Metastatic Liver Carcinoma in the Adrenal Gland (tissue), 2 donors: ENCODE measurements around the genes PRSS8, PYCARD, ITGAD, ARMC5 and TP53TG3C.

GRCh38 chr16:30966652-30967269 lies 9.2 kb downstream of the SETD1A start:
- PRO-cap, 2 experiments, result no peak in any of the 2 experiments

- PRO-cap, 2 experiments, result peak in 2 of 2 experiments; most common plus-strand start chr16:30986183 (in 1); most common minus-strand start chr16:30985886 (in 2)
These were observed 701 bp downstream of the HSD3B7 start for GRCh38 chr16:30985401-30986415.

DNA sequence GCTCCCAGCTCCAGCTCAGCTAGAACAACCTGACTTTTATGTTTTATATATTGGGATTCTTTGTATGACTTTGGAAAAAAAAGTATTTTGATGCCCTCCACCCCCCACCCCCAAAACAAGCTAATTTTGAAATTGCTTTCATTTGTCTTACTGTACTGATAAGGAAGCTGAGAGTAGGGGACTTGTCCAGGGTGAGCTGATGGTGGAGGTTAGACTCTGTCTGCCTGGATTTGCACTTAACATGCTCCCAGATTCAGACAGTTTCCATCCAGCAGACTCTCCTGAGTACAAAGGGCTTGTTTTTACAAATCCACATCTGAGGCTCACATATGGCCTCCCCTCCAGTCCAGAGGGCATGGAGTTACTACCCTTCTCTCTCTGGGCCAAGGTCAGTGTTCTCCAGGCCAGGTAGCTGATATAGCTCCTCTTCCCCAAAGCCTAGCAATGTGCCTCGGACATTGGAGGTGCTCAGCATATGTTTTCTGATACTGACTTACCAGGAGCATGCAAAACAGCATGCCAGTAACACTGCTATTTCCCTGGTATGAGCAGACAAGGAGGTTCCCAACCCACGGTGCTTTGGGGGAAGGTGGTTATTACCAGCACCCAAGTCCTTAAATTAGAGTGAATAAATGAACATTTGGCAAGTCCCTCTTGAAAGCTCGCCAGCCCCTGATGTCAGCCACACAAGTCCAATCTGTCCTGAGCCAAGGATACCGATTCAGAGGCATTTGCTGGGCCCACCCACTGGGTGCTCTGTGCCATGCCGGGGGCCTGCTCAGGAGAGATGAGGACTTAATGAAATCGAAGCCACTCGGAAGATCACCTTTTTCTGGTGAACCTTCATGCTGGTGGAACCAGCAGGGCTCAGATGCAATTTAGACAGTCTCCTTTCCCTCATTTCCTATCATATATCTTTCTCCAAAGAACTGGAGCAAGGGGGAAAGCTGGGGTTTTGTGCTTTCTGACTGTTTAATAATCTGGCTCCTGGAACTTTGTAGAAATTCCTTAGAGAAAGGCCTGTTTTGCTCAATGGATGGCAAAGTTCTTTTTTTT lies 11.2 kb downstream of the STX1B start:
- PRO-cap, 2 experiments, result peak in 2 of 2 experiments; most common plus-strand start position 392 of the sequence (in 2); most common minus-strand start position 232 of the sequence (in 2)

DNA sequence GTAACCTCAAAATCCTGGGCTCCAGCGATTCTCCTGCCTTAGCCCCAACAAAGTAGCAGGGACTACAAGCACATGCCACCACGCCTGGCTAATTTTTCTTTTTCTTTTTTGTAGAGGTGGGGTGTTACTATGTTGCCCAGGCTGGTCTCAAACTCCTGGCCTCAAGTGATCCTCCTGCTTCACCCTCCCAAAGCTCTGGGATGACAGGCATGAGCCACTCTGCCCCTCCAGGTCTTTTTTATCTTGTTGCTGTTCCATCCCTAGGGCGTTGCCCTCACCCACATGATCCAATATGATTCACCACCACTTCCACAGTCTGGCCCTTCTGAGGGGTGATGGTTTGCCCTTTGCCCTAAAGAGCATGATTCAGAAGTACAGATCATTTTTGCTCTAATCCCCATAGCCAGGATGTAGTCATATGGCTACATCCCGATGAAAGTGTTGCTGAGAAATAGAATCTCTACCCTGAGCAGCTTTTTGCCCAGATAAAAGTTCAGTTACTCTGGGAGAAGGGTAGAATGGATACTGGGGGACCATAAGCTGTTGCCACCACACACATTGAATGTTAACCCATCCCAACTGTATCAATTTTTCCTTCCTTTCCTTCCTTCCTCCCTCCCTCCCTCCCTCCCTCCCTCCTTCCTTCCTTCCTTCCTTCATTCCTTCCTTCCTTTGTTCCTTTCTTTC lies 18.8 kb downstream of the STX4 start:
- PRO-cap, 2 experiments, result no peak in any of the 2 experiments

DNA sequence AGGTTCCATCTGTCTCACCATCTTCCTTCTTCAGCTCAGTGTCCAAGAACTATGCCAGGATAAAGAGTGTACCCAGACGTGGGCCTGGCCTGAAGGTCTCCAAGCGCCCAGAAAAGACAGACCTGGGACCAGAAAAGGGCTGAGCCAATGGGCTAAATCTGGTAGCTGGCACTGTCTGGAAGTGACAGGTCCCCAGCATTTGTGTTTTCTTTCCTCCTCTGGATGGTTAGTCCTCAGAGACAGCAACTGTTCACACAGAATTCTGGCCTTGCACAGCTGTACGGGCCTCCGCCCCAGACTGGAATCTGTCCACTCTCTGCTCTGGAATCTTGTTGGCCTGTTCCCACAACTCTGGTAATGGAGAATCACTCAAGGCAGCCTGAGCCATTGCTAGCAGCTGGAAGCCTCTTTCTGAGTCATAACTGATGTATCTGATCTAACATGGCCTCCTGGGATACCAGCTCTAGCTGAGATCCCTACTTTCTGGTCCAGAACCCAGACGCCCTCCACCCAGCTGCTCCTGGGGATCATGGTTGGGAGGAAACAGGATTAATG lies 9.2 kb downstream of the ZNF668 start:
- PRO-cap, 2 experiments, result no peak in any of the 2 experiments

DNA sequence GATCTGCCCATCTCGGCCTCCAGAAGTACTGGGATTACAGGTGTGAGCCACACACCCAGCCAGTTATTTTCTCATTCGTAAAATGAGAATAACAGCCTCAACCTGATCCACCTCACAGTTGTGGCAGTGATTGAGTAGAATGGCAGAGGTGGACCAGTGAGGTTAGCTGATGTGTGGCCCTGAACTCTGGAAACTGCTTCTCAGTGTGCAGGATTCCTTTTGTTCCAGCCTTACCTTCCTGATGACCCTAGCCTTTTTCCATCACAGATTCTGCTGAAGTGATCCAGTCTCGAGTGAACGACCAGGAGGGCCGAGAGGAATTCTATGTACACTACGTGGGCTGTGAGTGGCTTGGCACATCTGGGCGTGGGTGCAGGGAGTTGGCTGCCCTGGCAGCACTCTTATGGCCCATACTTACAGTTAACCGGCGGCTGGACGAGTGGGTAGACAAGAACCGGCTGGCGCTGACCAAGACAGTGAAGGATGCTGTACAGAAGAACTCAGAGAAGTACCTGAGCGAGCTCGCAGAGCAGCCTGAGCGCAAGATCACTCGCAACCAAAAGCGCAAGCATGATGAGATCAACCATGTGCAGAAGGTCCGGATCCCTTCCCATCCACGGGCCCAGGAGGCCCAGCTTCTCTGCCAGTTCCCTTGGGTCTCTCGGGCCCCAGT lies 2.6 kb downstream of the KAT8 start:
- PRO-cap, 2 experiments, result no peak in any of the 2 experiments

DNA sequence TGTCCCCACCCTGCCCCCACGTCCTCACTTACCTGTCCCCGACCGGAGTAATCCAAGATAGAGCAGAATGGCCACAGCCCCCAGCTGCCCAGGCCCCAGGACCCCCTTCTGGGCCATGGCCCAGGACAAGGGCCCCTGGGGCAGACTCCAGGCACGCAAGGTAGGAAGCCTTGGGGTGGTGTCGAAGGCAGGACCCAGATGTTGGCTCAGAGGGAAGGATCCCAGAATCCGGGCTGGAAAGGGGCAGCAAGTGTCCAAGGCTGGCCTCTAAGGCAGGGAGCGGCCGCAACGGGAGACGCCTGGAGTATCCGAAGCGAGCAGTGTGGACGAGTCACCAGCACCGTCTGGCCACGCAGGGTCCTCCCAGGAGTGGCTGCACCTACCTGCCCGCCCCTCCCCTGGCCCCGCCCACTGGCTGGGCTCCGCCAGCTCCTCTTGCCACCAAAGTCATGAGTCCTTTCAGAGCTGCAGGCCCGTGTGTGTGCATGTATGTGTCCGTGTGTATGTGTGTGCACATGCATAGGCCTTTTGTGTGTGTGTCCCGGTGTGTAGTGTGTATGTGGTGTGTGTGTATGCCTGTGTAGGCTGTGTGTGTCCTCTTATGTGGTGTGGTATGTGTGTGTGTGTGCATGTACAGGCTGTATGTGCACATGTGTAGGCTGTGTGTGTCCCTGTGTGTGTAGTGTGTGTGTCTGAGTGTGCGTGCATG lies at the start of gene PRSS8:
PRSS8 (minus strand) TSS at position 346 of the 709 bp plus-strand sequence.
- PRO-cap, 2 experiments, result no peak in any of the 2 experiments

DNA sequence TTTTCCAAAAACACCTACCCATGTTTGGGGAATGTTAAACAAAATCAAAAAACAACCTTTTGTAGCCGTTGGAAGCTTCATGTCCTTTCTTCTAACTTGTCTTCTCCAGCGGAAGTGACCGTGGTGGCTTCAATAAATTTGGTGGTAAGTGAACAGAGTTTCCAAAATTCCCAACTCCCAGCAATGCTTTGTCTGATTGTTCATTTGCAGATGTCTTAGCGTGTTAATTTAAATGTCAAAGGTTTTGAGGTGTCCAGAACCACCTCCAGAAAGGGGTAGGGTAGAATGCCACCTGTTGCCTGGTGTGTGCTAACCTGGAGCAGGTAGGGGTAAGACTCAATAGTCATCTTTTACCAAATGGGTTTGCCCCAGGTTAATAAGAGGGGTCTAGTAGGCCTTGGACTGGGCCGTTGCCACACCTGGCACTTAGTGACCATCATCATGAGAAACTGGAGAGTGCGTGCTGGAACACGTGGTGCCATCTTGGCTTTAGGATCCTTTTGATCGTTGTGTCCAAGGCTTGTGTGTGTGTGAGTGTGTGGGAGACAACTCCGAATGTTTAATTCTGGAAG lies 6.8 kb downstream of the FUS start:
- PRO-cap, 2 experiments, result no peak in any of the 2 experiments

- PRO-cap, 2 experiments, result no peak in any of the 2 experiments
These were observed 9.3 kb downstream of the PYCARD start for GRCh38 chr16:31192849-31194146.

DNA sequence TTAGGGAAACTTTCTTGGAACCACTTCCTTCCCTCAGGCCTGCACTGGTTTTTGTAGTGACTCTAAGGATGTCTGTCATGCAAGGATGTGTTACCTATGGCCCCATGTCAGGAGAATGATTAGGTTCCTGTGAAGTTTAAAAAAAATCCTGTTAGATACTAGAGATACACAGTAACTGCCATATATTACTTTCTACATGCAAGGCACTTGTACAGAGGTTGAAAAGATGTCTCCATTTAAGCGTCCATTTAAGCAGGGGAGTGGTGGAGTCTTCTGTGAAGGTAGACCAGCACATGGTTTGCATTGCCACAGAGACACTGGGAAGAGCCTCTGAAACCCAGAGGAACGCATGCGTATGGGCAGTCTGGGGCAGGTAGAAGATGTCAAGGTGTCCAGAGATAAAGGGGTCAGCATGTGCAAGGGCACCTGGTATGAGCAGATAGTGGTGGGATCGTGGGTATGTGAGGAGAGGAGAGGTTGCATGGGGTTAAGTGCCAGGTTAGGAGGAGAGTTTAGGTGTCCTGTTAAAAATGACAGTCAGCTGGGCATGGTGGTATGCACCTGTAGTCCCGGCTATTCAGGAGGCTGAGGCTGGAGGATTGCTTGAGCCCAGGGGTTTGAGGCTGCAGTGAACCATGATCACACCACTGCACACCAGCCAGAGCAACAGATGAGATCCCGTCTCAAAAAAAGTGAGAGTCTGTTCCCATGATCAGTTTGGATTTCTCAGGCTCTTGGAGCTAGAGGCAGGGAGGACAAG lies 3.2 kb downstream of the PYCARD start:
- PRO-cap, 2 experiments, result no peak in any of the 2 experiments

GRCh38 chr16:31202015-31203059 lies at the start of gene PYCARD:
Gene PYCARD (minus strand): TSS chr16:31202760.
- PRO-cap, 2 experiments, result peak in 2 of 2 experiments; most common minus-strand start chr16:31202722 (in 1)

DNA sequence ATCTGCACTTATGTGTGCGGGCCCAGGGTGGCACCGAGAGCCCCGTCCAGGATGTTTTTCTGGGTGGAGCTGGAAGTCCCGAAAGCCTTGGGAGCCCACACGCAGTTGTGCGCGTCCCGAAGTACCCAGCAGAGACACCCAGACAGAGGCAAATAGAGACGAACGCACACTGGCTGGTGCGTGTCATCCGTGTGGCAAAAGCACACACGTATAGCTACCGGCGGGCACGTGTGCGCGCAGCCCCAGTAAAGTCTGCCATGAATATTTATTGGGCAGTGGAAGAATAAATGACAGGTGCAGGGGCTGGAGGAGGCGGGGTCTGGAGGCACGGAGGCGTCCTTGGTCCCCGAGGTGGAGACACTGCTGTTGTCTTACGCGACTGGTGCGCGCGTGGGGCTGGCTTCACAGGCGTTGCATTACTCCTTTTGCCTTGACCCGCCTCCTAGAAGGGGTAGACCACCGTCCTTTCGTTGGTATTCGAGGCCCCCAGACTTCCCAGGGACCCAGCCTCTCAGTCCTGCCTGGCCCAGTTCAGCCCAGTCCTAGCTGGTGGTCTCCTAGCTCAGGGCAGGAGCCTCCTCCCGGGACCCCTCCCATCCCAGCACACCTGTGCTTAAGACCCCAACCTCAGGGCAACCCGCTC lies 1.1 kb downstream of the PYDC1 start:
- PRO-cap, 2 experiments, result no peak in any of the 2 experiments

- PRO-cap, 2 experiments, result no peak in any of the 2 experiments
These were observed 5.5 kb downstream of the ITGAM start for GRCh38 chr16:31265131-31265909.

DNA sequence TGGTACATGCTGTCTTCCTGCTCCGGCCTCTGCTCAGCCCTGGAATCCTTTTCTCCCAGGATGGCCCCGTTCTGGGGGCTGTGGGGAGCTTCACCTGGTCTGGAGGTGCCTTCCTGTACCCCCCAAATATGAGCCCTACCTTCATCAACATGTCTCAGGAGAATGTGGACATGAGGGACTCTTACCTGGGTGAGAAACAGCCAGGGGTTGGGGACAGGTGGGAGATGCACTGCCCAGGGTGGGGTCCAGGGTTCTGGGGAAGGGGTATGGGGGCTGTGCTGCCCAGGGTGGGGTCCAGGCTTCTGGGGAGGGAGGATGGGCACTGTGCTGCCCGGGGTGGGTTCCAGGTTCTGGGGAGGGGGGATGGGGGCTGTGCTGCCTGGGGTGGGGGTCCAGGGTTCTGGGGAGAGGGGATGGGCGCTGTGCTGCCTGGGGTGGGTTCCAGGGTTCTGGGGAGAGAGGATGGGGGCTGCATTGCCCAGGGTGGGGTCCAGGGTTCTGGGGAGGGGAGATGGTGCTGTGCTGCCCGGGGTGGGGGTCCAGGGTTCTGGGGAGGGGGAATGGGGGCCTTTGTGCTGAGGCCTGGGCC lies 7.1 kb downstream of the ITGAX start:
- PRO-cap, 2 experiments, result no peak in any of the 2 experiments

DNA sequence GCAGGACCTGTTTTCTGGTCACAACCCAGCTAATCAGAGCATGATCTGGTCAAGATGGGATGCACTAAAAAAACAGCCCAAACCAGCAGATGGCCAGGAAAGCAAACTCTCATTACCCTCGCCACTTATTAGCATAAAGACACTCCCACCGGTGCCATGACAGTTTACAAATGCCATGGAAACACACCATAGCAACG lies 6.6 kb upstream of the ITGAD start:
- PRO-cap, 2 experiments, result no peak in any of the 2 experiments

DNA sequence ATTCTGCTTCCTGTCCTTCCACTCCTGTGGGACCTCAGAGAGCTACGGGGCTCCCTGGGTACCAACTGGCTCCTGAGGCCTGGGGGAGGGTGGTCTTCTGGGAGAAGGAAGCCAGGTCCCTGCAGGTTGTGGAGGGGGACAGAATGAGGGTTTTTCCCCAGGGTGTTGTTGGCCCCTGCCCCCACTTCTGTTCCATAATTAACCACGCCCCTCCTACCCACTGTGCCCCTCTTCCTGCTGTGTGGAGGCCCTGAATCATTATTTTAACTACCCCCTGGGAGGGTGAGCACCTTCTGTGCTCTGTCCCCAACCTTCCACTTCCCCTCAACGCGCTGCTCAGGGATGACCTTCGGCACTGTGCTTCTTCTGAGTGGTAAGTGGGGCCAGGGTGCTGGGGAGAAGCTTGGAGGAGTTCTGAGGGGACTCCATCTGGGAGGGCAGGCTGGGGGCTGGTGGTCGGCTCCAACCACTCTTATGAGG lies at the start of gene ITGAD:
ITGAD (plus strand) TSS at position 317 of the 480 bp plus-strand sequence.
- PRO-cap, 2 experiments, result no peak in any of the 2 experiments

DNA sequence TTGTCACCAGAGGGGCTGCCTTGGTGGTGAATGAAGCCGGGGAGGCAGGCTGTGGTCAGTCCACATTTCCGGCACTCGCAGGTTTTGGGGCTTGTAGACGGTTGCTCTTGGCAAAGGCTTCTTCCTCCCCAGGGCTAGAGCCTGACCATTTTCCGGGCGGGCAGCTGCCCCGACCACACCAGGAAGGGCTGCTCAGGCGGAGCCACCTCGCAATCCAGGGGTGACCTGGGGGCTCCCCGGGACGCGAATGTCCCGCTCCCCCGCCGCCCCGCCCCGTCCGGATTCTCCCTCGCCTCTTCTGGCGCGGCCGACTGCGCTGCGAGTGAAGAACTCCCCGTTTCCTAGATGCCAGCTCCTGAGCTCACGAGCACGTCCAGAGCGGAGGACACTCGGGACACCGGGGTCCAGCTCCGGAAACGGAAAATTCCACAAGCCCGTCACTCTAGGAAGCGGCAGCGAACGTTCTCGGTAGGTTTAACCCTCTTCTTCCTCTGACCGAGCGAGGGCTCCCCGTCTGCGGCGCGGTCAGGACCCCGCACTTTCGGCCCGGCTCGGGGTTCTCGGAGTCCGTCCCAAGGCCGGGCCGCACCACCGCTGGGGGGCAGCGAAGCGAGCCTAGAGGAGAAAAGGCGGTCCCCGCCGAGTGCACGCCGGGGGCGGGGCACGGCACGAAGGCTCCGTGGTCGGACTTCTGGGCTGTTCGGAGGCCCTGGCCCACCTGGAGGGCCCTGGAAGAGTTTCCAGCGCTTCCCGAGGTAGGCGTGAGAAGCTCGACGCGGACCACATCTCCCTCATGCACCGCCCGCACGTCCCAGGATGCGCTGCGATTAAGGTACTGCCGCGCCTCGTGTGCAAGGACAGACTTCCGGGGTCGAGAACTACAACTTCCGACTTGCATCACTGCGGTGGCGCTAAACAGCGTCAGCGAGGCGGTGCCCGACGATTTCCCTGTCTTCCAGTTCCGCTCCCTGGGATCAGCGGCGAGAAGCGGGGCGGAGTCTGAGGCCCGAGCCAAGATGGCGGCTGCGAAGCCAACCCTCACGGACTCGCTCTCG lies at the start of gene ARMC5:
ARMC5 (plus strand) TSS at position 993 of the 1,055 bp plus-strand sequence.
- PRO-cap, 2 experiments, result peak in 2 of 2 experiments; most common plus-strand start position 971 of the sequence (in 2); most common minus-strand start position 853 of the sequence (in 2)

DNA sequence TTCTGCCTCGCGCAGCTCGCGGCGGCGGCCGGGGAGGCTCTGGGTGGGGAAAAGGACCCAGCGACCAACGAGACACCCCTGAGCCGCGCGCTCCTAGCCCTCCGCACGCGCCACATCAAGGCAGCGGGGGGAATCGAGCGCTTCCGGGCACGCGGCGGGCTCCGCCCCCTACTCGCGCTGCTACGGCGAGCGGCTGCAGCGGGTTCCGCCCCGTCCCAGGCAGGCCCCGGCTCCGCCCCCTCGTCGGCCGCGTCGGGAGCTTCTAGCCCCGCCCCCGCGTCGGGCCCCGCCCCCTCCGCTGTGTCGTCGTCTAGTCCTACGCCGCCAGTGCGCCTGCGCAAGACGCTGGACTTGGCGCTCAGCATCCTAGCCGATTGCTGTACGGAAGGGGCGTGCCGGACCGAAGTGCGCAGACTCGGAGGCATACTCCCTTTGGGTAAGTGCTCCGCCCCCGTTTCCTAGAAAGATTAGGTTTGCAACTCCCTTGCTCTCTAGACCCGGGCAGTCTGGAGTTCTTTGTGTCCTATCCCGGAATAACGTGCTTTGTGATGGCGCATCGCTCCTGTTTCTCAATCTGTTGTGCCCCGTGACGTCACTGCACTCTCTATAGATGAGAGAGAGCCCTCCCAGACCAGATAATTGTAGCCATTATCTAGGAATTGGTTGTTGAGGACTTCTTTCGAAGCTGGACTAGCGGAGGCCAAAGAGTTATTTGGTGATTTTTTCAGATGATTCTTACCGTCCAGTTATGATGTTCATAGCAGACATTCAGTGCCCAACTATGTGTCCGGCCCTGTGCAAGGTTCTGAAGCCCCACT lies 472 bp downstream of the ARMC5 start:
- PRO-cap, 2 experiments, result peak in 2 of 2 experiments; most common plus-strand start position 494 of the sequence (in 2); most common minus-strand start position 179 of the sequence (in 2)

- PRO-cap, 2 experiments, result peak in 2 of 2 experiments; most common plus-strand start chr16:31477766 (in 2); most common minus-strand start chr16:31477975 (in 2)
These were observed 5.3 kb upstream of the SLC5A2 start for GRCh38 chr16:31477259-31478310.

DNA sequence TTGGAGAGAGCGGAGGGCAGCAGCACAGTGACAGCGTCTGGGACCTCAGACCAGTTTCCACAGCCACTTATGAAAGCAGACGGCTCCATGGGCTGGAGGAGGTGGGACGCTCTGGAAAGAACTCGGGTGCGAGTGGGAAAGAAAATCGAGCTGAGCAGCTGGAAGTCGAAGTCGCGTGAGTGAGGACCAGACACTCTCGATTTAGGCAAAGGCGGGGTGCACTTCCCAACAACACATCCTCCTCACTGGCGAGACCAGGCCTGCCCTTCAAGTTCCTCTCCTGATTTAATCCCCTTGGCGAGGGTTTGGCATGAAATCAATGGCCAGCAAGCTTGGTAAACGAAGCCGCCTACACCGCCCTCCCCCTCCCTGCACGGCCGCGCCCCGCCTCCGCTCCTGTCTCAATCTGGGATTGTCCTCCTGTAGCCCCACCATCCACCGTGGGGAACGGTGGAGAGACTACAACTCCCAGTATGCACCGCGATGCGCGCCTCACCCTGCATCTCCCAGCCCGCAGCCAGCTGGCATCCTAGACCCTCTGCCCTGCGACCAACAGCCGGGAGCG lies at the start of gene TP53TG3C:
TP53TG3C (plus strand) TSS at position 416 of the 565 bp plus-strand sequence.
- PRO-cap, 2 experiments, result no peak in any of the 2 experiments